ENCODE measurements around the genes ANKRD7 and TSPAN12.

DNA sequence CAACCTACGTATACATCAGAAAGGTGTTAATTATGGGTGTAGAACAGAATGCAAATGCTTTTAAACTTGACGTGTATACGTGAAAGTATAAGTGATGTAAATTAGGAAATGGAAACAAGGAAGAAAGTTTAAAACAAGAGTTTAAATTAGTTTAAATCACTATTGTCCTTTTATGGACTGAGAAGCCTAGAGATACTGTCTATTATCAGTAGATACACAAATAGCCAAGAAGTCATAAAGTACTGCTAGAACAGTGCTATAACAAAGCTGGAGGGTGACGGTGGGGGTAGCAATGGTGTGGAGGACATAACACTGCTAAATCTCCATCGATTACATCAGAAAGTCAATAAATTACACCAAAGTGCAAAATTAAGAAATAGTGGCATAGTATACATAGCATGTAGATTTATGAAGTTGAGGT, 50.1 kb upstream of the CAV2 start:
- PRO-cap, result no peak

DNA sequence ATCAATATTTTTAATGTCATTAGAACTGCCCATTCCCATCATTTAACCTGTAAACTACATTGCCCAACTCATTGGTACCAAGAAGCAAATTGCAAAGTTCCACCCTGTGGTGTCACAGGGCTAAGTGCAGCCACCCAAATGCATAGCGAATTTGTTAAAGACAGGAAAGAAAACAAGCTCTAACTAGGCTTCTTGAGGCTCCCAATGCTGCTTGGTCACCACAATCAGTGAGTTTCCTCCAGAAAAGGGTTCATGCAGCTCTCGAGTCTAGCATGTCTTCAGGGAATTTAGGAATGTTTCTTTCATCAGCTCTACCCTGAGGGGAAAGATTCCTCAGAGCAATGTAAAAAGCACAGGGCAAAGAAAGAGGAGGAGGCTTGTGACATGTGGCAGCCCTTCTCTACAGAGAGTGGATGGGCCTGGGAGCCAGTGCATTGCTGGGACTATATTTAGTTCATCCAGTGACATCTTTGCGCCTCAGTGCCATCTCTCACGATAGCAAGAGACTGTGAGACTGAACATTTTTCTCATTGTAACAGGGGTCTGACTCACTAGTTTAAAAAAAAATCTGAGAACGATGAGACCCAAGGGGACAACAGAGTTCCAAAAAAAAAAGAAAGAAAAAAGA, 58.1 kb downstream of the CAV1 start:
- PRO-cap, result no peak

- PRO-cap, result no peak
Measured at GRCh38 chr7:116699105-116700437, 27.6 kb downstream of the MET start.

DNA sequence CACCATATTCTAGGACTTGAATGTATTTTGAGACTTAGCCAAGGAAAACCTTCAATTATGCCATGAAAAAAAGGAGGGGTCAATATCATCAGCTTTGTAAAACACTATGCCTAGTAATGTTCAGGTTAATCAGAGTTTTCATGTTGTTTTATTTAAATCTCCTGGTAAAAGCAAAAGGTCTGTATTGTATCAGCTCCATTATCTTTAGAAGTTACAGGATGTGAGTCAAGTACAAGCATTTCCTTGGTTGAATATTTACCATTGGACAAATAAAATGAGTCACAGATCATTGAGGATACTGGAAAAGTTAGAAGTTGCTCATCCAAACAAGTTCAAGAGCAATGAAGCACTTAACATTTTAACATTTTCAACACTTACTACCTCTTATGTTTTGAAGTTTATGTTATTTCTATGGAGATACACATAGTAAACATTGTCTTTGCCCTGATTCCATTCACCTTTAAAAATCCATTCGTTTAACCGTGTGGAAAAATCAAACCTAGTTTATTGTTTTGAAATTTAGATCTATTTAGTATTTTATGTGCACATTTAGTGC, 89.9 kb upstream of the CAPZA2 start:
- PRO-cap, result no peak

- PRO-cap, result no peak
Measured at GRCh38 chr7:116872203-116872540, 9.8 kb downstream of the CAPZA2 start.

- PRO-cap, result no peak
Measured at GRCh38 chr7:116876683-116877162, 14.3 kb downstream of the CAPZA2 start.

- PRO-cap, result no peak
Measured at GRCh38 chr7:116877349-116877928, 15.1 kb downstream of the CAPZA2 start.

DNA sequence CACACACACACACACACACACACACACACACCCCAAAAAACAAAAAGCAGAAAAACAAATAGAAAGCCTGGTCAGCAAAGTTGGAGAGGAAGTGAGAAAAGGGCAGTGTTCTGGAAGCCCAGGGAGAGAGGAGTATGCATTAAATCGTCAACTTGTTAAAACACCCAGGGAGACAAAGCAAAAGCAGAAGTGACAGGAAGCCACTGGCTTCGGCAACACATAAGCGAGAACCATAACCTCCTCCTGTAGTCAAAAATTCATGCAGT, 99.6 kb downstream of the CTTNBP2 start:
- PRO-cap, result no peak

DNA sequence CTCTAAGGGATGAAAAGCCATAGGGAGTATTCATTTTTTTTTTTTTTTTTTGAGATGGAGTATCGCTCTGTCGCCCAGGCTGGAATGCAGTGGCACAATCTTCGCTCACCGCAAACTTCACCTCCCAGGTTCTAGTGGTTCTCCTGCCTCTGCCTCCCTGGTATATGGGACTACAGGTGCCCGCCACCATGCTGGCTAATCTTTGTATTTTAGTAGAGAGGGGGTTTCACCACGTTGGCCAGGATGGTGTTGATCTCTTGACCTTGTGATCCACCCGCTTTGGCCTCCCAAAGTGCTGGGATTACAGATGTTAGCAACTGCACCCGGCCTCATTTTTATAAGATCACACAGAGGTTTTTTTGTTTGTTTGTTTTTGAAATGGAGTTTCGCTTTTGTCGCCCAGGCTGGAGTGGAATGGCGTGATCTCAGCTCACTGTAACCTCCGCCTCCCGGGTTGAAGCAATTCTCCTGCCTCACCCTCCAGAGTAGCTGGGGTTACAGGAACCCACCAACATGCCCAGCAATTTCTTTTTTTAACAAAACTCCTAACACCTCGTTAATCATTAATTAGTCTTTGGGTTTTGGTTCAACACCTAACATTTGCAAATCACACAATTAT, 1.6 kb upstream of the LSM8 start:
- PRO-cap, result no peak

- PRO-cap, result no peak
Measured at GRCh38 chr7:118185312-118185638, 1.3 kb downstream of the LSM8 start.

DNA sequence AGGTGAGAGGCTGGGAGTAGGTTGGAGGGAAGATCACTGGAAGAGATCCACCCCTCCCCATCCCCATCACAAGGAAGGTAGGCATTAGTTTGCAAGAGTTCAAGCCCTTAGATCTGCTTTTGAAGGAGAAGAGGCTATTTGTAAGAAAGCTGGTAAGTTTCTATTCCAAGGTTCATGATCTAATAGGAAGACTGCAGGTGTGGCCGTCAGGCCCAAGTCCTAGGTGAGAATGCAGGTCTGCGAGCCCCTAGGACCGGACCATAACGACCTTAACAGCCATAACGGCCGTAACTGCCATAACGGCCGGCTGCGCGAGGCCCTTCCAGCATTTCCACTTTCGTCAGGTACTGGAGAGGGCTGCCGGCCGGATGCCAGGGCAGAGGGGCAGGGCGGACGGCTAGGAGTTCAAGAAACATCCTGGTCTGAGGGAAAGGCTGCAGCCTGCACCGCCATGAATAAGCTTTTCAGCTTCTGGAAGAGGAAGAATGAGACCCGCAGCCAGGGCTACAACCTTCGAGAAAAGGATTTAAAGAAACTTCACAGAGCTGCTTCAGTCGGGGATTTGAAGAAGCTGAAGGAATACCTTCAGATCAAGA, at the start of gene ANKRD7:
Gene ANKRD7 (plus strand): TSS at position 325 of the 596 bp plus-strand sequence.
- PRO-cap, result no peak

DNA sequence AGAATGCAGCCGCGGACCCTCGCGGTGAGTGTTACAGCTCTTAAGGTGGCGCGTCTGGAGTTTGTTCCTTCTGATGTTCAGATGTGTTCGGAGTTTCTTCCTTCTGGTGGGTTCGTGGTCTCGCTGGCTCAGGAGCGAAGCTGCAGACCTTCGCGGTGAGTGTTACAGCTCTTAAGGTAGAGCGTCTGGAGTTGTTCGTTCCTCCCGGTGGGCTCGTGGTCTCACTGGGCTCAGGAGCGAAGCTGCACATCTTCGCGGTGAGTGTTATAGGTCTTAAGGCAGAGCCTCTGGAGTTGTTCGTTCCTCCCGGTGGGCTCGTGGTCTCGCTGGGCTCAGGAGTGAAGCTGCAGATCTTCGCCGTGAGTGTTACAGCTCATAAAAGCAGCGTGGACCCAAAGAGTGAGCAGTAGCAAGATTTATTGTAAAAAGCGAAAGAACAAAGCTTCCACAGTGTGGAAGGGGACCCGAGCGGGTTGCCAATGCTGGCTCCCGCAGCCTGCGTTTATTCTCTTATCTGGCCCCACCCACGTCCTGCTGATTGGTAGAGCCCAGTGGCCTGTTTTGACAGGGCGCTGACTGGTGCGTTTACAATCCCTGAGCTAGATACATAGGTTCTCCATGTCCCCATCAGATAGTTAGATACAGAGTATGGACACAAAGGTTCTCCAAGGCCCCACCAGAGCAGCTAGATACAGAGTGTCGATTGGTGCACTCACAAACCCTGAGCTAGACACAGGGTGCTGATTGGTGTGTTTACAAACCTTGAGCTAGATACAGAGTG, 322.4 kb upstream of the KCND2 start:
- PRO-cap, result no peak

DNA sequence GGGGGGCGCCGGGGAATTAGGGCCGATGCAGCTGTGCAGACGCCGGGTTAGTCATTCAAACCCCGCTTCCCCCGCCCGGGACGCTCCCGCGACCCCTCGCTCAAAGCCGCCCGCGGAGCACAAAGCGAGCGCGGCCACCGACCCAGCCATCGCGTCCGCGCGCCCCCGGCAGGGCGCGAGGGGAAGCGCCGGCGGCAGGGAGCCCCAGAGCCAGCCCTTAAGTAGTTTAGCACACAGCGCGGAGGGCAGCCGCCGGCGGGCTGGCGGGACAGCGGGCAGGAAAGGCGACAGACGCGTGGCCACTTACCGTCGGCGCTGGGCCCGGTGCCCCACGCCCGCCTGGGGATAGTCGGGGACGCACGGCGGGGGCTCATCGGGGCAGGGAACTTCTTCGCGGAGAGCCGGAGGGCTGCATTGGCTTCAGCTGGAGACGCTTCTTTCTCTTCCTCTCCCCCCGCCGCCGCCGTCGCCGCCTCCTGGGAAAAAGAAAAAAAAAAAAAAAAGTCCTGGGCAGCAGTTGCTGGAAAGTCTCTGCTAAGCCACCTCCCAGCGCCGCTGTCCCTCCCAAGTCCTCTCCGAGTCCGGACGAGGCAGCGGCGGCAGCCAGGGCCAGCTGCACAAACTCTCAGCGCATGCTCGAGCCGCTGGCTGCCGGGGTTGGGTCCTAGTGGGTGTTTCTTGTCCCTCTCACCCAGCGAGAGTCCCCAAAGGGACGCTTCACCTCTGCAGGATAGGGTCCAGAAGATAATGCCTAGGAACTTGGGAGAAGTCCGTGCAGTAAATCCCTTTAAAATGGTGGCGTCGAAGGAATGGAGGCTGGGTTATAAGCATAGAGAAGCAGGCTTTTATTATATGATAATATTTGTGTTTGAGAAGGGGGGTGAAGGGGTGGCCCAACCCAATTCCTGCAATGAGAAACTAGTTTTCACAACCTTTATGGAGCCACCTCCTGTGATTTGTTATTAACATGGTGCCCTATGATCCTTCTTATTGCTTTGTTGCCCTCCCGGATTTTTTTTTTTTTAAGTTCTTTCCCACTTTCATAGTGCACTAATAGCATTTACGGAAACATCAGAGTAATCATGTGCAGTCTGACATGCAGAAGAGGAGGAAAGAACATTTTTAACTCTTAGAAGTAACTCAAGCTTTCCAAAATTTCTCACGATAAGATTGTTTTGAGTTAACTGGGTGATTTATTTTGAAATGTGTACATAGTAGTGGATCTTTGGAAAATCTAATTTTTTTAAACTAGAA, at the start of gene TSPAN12:
Gene TSPAN12 (minus strand): TSS at position 632 of the 1,254 bp plus-strand sequence.
- PRO-cap, result bidirectional peak, plus-strand start at position 248 of the sequence, minus-strand start at position 157 of the sequence; bidirectional peak, plus-strand start at position 567 of the sequence, minus-strand start at position 478 of the sequence

DNA sequence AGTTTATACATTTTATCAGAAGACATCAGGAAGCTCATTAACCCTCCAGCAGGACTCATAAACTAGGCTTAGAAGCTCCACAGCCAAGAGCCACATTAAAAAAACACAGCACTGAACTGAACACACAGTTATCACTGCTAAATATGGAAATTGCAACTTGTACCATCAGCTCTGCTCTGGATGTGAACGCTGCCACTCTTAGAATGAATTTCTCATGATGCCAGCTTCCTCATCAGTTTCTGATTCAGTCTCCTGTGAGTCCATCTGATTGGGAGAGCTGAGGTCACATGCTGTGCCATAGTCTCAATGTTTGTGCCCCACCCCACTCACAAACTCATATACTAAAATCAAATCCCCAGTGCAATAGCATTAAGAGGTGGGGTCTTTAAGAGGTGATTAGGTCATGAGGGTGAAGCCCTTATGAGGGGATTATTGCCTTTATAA, 17.1 kb upstream of the ING3 start:
- PRO-cap, result no peak

- PRO-cap, result no peak
Measured at GRCh38 chr7:120990211-120990446, 1.6 kb downstream of the CPED1 start.

- PRO-cap, result no peak
Measured at GRCh38 chr7:121005941-121006678, 17.6 kb downstream of the CPED1 start.

GRCh38 chr7:121073114-121073911, 84.8 kb downstream of the CPED1 start:
- PRO-cap, result no peak

DNA sequence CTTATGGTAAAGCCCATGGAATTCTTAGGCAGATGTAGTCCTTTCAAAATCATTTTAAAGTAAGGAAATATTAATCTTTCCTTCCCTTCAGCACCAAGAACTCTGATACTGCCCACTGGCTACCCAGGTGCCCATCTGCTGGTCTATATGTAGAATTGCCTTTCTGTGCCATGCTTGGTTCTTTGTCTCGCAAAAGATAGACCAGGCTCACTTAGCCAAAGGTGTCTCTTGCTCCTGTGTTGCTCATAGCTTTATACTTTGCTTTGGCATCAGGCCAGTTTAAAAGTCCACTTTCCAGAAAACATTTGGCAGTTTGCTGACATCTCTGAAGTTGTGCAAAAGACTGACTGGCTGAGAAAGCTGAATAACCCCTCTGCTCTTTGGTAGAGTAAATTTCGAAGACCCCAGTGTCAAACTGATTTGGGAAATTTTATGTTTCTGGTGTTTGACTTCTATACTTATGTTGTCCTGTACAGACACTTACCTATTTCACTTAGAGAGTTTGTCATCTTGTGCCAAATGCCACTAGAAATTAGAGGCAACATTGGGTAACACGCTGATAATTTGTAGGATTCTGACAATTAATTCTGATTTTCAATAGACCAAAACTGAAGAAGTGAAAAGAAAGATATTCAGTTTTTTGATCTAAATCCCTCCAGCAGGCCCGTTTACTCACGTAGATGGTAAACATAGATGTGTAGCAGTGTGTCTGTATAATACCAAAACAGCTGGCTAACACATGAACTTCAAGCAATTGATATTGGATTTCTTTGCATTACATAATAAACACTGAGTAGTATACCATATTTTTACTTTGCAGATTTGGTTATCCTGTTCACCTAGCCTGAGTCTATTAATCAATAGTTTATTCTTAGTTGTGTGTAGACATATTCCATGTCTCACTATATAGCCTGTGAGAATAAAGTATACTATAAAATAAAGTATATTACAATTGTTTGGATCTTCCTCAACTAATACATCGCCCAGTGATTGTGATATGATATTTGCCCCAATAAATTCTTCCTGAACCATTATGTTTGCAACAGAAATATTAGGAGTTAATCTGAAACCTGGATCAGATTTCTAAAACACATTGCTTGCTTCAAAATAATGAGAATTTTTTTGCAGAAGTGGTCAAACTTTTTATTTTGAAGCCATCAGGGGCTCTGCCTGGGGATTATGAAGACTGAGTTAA, 91.2 kb downstream of the CPED1 start:
- PRO-cap, result no peak

- PRO-cap, result no peak
Measured at GRCh38 chr7:121157148-121158116, 168.9 kb downstream of the CPED1 start.

DNA sequence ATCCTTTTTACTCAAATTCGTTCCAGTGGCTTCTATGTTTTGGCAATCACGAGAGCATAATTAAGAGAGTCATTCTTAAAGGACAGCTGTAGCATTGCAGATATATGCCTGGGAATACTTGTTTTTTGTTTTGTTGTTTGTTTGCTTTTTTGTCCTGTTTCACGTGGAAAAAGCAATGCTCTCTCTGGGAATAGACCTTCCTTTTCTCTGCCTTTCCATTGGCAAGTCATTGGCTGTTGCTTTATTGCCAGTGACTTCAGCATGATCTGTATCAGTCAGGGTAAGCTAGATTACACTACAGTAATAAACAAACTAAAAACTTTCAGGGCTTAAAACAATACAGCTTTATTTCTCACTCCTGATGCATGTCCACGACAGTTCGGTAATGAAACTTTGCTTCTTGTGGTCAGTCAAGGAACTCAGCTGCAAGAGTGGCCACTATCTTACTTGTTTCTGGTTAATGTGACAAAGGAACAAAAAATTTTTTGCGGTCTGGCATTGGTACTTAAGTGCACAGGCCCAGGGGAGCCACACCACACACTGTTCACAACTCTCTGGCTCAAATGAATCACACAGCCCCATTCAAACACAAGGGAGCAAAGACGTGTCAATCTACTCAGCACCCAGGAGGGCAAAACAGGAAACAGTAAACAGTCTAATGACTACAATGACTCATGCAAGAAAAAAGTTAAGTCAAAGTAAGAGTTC, 134.1 kb upstream of the FAM3C start:
- PRO-cap, result no peak